Cardiac atrium fibroblast (primary cell): ENCODE measurements around a stretch of chr2.

- RAMPAGE, long total RNA = no peak
Observed at GRCh38 chr2:222904201-222905378, 43.8 kb downstream of the ACSL3 start.

GRCh38 chr2:222949516-222949888 is 88.7 kb downstream of the ACSL3 start:
- RAMPAGE, long total RNA = no peak

DNA sequence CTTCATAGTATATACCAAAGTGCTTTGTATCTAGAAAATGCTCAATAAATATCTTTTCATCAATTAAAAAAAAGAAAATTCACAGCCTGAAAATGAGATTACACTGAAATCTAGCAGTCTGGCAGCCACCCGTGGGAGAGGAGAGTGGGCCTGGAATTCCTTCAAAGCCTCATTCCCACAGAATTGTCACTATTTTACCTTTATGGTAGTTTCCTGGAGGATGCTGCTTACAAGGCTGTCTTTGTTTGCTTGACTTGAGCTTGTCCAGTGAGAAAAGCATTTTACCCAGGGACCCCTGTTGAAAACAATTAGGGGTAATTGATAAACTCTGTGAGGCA is 13.3 kb upstream of the KCNE4 start:
- RAMPAGE, long total RNA = no peak

DNA sequence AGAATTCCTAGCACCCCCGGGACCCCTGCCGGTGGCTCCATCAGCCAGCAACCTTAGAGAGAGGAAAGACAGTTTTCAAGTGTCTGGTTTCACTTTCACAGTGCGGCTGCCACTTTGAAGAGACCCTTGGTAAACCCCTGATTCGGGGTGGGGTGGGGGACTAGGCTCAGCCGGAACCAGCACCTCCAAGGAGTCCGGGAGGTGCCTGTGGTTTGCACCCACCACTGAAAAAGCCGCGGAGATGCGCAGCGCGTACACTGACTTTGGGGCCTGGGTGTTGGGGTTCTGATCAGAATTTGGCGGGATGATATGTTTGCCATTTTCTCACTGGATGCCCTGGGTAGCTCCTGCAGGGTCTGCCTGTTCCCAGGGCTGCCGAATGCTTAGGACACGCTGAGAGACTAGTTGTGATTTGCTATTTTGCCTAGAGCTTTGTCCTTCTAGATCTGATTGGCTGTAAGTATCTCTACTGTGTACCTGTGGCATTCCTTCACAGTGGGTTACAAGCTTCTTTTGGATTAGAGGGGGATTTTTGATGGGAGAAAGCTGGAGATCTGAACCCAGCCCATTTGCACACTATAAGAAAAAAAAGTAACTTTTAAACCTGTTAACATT is 1.4 kb downstream of the KCNE4 start:
- RAMPAGE, long total RNA = no peak

DNA sequence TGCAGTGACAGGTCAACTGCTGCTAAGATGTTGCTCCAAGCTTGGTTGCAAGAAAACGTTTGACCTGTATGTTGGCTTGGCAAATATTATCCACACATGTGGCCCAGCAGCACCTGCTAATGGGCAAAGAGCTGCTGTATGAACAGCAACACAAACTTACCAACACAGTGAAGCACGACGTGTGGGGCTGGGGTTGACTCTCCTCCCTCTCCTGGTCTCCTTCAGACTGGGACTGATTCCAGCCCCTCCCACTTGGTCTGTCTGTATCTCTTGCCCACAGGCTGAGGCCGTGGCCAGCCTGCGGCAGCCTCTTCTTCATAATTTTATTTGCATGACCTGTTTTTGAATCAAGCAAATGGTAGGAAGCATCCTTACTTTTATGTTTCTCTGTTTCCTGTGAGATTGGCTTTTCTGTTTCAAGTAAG is 3.9 kb downstream of the KCNE4 start:
- RAMPAGE, long total RNA = no peak

DNA sequence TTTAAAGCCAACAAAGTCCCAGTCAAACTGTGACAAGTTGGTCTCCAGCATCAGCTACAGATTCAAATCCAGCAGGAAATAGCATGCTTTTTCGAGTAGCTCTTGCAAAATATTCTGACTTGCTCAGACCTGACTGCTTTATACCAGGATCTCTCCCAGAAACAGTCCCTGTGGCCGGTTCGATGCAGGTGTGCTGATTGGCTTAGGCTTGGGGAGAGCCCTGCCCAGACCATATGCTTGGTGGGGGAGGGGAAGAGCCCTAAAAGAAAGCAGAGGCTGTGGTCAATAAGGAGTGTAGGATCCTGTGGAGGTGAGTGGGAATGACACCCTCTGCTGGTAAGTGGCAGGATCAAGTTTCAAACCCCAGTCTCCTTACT is 49.6 kb downstream of the KCNE4 start:
- RAMPAGE, long total RNA = no peak

DNA sequence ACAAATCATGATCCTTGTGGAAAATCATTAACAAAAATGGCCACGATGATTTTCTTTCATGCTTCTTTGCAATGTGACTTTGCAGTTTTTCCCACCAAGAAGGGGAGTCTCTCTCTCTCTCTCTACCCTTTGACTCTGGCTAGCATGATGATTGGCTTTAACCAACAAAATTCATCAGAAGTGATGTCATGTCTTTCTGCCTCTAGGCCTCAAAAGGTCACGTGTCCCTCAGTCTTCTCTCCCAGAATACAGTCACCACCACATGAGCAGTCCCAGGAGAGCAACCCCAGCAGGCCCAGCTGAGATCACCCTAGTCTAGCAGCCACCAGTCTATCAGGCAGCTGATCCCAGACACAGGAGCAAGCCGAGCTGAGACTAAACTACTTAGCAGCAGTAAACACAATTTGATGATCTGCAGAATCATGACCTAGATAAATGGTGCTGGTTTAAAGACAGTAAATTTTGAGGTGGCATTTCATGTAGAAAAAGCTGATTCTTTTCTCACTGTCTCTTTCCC is 132.8 kb downstream of the SCG2 start:
- RAMPAGE, long total RNA = no peak

DNA sequence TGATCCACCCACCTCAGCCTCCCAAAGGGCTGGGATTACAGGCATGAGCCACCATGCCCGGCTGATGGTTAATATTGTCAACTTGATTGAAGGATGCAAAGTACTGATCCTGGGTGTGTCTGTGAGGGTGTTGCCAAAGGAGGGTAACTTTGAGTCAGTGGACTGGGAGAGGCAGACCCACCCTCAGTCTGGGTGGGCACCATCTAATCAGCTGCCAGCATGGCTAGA is 32.6 kb upstream of the AP1S3 start:
- RAMPAGE, long total RNA = no peak

GRCh38 chr2:223908401-223909023 is 36.6 kb downstream of the WDFY1 start:
- RAMPAGE, long total RNA = no peak

DNA sequence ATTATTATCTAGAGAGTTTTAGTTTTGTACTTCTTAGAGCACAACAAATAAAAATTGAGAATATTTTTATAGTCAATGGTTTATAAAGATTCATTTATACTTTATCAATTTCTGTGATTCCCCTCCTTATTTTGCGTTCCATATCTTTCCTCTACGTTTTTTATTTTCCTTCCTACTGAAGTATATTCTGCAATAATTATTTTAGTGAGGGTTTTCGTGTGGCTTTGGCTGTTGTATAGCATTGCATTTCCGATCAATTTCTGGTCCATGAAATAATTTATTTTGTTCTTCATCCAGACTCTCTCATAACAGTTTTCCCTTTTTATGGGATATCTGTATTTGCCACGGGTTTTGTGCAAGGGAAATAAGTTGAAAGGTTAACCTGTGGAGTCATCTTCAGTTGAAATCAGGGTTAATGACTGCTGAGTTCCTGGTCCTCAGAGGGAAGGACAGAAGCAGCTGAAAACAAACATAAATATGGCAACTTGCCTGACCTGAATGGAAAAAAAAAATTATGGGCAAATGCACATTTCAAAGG is 47.1 kb upstream of the FAM124B start:
- RAMPAGE, long total RNA = no peak

DNA sequence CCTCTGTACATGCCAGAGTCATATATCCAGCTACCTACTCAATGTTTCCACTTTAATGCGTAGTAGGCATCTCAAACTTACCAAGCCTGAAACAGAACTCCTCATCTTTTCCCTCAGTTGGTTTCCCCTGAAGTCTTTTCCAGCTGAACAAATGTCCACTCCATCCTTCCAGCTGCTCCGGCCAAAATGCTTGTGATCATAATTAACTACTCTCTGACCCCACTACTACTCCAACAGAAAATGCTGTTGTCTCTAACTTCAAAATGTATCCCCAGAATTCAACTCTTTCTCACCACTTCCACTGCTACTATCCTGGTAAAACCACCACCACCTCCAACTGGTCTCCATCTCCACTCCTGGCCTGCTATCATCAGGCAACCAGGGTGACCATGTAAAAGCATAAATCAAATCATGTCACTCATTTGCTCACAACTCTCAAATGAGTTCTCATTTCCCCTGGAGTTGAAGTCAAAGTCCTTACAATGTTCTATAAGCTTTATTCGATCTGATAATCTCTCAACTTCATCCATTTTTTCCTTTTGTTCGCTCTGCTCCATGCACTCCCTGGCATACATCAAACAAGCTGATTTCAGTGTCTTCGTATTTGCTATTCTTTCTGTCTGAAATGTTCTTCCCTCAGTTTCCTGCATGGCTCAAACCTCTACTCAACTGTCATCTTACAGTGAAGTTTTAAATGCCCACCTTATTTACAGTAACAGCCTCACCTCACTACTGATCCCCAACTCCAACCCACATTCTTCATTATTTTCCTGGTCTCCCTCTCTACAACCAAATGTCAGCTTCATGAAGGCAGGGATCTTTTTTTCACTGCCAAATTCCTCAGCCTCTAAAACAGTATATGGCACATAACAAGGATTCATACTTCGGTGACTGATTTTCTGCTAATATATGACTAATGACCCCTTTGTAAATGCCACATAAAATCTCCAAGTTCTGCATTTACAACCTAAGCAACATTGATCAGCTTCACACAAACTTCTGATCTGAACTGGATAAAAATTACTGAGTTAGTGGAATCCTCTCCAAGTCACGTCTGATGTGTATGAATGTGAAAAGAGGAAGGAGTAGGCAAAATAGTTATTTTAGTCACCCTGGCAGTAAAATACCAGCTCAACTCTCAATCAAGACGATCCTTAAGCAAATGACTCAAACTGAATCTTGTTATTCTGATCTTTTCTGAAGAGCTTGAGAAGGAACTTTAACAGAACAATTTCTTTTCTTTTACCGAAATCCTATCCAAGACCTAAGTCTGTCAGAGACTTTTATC is 24.4 kb downstream of the CUL3 start:
- RAMPAGE, long total RNA = no peak

DNA sequence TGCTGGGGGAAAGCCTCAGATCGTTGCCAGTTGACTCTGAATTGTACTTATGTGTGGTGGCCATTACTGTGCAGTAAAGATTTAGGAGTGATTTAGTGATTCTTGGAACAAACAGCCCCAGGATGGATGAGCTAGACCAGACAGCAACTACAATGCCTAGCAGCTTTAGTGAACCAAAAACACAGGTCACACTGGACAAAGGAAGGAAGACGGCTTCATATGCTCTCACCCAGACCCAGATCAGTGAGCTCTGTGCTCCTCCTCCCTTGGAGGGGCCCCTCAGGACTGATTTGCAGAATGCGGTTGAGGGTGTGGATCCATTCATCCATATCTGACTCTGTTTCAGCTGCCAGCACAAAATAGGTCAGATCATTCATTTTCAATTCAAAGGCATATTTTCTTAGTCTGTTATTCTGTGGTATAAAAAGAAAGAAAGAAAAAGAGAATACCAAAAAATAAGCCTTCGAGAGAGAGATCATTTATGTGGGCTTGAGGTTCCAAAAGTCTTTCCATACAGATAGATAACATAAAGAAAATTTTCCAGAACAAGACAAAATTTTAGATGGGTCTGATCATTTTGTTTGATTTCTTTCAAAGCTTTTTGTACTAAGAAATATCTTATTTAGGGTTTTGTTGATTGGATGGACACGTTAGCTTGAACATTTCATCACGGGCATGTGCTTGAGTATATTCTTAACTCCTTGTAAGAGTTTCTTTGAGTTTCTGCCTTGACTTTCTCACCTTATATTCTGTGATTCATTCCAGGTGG is 159.8 kb upstream of the CCDC195 start:
- RAMPAGE, long total RNA = no peak

DNA sequence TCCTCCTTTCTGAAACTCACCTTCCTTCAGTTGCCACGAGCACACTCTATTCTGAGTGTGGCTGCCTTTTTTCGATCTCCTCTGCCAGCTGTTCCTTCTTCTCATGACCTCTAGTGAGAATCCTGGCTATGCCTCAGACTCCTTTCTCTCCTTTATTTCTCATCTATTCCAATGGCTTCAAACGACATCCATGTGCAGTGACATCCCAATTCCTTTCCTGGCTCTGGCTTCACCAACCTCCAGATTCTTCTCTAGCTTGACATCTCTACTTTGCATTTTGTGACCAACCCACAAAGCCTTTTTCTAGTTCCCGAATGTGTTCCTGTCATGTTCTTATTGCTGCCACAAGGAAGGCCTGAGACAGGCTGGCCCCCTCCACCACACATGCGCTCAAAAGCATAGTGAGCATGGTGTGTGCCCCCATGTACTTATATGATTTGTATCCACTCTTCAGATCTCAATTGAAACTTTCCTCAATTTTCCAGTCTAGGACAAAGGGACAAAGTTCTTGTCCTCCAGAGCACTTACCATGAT is 160.6 kb upstream of the CCDC195 start:
- RAMPAGE, long total RNA = no peak

DNA sequence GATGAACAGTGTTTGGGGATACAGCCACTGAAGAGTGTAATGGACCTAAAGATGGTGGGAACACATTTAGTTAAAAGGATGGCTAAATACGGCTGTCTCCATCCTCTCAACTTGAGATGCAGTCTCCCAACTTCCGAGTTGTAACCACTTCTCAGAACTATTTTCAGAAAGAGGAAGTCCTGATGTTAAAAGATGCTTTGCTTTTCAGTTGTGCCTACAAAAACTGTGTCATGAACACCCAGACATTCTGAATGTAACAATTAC is 148.0 kb downstream of the DOCK10 start:
- RAMPAGE, long total RNA = no peak

DNA sequence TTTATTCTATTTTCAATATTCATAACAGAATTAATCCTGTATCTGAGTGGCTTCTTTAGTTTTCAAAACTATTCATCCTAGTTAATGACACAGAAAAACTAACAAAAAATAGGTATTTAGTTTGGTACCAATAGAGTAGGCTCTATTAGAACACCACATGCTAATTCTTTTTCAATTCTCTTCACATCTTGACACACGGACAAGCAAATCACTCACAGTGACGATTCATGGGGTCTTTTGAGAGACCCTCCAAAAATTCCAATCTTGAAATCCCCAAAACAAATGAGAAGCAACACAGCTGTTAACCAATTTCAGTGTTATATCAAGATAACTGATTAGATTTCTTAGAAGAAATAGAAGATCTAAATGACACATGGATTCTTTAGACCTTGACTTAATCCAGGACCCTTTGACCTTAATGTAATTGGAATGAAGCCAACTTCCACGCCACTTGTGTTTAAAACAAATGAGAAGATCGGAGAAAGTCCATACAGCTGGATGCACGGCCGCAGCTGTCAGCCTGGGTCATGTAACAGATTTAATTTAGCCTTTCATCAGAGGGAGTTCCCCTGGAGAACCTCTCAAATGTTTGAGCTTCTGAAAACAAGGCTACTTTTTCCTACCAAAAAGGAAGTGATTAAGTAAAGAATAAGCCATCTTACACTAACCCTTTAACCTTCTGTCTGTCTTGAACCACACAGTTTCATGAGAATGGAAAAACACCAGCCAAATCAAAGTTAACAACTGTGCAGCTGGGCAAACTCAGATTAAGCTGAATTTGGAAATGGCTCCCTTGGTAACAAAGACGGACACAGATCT is 103.8 kb downstream of the DOCK10 start:
- RAMPAGE, long total RNA = no peak

DNA sequence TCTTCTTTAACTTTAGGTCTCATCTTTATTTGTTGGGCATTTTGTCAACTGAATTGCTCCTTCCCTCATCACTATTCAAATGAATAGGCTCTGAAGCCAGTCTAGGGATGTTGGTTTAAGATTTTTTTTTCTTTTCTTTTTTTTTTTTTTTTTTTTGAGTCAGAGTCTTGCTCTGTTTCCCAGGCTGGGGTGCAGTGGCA is 98.7 kb downstream of the DOCK10 start:
- RAMPAGE, long total RNA = no peak

DNA sequence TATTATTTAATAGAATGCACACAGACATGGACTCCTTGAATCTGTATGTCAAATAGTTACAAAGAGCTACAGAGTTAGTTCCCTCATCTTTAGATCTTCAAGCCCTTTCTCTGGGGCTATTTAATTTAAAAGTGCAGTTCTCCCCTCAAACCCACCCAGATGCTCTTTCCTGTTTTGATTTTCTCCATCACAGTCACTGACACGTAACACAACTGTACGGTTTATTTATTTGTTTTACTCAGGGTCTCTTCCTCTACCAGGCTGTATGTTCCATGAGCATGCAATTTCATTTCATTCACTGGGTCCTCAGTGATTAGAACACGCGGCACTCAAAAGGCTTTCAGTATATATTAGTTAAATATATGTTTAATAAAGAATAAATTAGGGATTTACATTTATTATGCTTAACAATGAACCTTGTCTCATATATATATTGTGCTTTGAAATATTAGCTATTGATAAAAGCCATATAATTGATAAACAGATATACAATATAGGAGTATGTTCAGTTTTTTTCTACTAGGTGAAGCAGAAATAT is 94.6 kb downstream of the DOCK10 start:
- RAMPAGE, long total RNA = no peak

DNA sequence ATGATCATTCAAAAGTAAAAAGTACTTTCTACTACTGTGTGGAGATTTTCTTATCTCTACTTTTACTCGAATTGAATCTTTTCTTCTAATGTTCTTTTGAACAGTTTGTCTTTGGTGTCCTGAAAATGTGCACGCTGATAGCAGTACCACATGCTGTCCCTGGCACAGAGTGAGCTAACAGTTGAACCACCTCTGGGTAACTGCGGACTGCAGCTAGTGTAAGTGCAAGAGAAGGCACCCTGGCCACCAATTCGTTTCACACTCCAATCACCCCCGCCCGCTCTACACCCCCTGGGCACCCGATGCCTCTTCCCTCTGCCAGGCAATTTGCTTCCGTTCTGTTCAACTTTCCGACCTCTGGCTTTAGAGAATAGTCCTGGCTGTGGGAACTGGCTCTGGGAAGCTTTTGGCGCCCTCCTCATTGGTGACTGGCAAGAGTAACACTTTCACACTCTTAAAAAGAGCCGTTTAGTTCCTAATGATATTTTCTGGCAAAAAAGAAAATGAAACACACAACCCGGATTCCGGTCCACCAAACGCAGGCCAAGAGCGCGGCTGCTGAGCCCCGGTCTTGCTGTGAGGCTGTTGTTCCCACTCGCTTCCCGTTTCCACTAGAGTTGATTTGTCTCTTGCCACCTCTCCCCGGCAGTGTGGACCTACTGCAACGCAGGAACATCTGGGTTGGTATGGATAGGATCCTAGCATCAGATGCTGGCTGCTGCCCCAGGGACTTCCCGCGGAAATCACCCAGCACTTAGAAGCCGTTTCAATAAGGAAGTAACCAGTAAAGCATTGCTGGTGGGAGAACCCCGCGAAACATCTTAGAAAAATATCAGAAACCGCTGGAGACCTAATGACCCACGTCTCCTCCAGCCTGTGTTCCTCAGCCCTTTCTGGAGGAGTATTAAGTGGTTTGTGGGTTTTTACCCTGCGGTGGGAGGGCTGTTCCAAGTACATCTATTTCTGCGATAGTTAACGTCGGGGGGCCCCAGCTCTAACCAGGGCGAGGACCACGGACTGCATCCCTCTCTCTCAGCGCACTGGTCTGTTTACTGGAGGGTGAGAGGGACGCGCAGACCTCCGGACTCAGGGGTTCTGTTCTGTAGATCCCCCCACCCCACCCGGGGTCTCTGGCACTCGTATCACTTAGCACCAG is 1.1 kb downstream of the DOCK10 start:
- RAMPAGE, long total RNA = no peak

- RAMPAGE, long total RNA = no peak
Observed at GRCh38 chr2:225052666-225053041, 10.4 kb upstream of the DOCK10 start.

- RAMPAGE, long total RNA = no peak
Observed at GRCh38 chr2:225452187-225452506, 52.6 kb downstream of the NYAP2 start.